Osteoblast (primary cell): ENCODE data around the genes ARL5A and KCNJ3.

GRCh38 chr2:151827849-151829049 lies at the start of gene ARL5A:
ARL5A (minus strand) TSS chr2:151828421.
- CAGE, long polyA plus RNA: no peak
- RRBS: 3% methylated on average over 12 of the region's 93 CpGs

DNA sequence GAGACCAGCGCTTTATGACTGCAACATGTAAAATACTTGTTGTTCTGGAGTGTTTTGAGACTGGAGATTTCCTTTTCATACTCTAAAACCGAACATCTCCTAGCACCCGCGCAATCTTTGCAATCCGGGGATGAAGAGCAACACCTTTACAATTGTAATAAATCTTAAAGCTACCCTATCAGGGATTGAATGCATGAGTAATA lies 744 bp downstream of the STAM2 start:
- CAGE, long polyA plus RNA: no peak
- RRBS: no CpG with 5 or more reads among the region's 5 CpGs

- CAGE, long polyA plus RNA: no peak
- RRBS: no CpG with 5 or more reads among the region's 2 CpGs
Measured at GRCh38 chr2:152342616-152343026, 7.6 kb downstream of the FMNL2 start.

- CAGE, long polyA plus RNA: no peak
- RRBS: no CpG with 5 or more reads among the region's 2 CpGs
Measured at GRCh38 chr2:152390891-152391458, 56.0 kb downstream of the FMNL2 start.

DNA sequence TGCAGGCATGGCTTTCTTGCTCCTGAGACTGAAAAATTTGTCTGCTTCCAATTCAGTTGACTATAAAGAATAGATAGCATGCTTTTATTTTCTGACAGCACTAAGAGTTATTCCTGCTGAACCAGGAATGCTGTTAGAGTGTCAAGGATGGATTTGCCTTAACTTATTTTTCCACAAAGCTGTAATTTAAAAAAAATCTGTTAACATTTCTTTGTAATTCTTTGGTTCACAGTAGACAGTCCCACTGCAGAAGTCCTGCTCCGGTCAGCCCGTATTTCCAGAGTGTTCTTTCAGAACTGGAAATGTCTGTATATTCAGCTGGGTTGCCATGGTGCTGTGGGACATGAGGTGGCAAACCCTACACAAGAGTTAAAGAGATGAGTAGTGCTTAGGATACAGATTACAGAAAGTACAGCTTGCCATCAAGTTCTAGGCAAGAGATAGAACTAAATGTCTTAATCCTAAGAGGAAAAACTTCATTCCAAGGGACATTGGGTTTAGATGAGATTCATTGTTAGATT lies 60.0 kb downstream of the FMNL2 start:
- CAGE, long polyA plus RNA: no peak
- RRBS: no CpG with 5 or more reads among the region's 2 CpGs

GRCh38 chr2:152594796-152595309 lies 122.4 kb downstream of the PRPF40A start:
- CAGE, long polyA plus RNA: no peak
- RRBS: no CpG with 5 or more reads among the region's 4 CpGs

DNA sequence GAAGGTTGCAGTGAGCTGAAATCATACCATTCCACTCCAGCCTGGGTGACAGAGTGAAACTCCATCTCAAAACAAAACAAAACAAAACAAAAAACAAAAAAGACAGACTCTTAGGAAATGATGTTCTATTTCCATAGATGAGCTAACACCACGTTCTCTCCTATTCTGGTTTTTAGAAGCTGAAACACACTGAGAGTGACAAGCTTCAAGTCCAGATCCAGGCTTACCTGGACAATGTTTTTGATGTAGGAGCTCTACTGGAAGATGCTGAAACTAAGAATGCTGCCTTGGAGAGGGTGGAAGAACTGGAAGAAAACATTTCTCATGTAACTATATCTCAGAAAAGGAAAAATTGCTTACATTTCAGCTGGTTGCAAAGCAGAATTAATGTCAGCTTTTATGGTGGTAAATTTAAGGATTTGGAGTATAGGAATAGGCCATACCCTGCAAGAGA lies 102.6 kb downstream of the PRPF40A start:
- CAGE, long polyA plus RNA: no peak
- RRBS: no CpG with 5 or more reads among the region's 1 CpG

GRCh38 chr2:152676034-152676857 lies 41.0 kb downstream of the PRPF40A start:
- CAGE, long polyA plus RNA: no peak
- RRBS: no CpG with 5 or more reads among the region's 6 CpGs

DNA sequence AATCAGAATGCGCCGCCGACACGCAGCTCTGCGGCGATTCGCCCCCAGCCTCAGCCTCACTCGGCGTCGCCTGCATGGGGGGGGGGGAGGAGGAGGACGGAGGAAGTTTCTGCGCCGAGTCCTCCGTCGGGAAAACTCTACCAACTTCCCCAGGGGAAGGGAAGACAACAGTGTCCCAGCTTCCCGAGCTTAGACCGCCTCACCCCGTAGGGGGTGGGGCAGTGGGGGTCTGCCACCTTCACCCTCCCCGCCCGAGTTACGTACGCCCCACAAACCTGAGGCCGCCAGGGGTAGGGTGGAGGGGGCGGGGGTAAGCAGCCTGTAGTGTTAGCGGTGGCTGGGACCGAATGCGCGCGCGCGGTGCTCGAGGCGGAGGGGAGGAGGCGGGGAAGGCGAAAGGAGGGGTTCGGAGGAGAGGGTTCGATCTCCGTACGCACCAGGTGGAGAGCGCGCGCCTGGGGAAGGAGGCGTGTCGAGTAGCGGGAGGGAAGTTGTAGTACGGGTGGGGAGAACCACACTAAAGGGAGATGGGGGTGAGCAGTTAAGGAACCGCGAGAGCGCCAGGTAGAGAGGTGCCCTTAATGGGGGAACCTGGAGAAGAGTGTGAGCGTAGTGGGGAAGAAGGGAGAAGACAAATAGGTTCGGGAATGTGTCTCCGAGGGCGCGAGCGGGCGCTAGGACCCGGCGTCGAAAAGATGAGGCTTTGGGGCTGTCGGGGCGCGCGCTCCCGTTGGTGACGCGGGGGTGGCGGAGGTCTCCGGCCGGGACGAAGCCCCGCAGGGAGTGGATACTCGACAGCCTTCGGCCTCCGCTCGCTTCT lies 505 bp upstream of the PRPF40A start:
- CAGE, long polyA plus RNA: start-site peak on the minus strand centred at position 399 of the sequence, 242 bp wide, 97 and 90 reads in 2 replicates
- RRBS: under 1% methylated on average over 14 of the region's 75 CpGs

DNA sequence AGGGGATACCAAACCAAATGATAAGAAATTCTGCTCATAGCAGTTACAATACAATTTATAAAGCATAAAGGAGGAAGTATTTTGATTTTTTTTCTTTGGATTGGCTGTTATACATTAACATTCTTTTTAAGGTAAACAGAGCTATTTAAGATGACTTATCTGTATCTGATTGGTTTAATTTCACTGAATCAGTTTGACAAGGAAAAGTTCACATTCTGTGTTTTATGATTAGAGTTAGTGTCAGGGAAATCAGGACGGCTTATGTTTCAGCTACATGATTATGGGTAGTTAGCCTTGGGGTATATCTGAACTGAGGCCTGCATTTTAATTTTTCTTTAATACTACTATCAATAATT lies 360.9 kb downstream of the ARL6IP6 start:
- CAGE, long polyA plus RNA: no peak
- RRBS: no CpG with 5 or more reads among the region's 1 CpG

GRCh38 chr2:153686039-153686355 lies 185.7 kb upstream of the GALNT13 start:
- CAGE, long polyA plus RNA: no peak
- RRBS: no CpG with 5 or more reads among the region's 2 CpGs

- CAGE, long polyA plus RNA: no peak
- RRBS: no CpG with 5 or more reads among the region's 5 CpGs
Measured at GRCh38 chr2:154698466-154698631, 146 bp upstream of the KCNJ3 start.

DNA sequence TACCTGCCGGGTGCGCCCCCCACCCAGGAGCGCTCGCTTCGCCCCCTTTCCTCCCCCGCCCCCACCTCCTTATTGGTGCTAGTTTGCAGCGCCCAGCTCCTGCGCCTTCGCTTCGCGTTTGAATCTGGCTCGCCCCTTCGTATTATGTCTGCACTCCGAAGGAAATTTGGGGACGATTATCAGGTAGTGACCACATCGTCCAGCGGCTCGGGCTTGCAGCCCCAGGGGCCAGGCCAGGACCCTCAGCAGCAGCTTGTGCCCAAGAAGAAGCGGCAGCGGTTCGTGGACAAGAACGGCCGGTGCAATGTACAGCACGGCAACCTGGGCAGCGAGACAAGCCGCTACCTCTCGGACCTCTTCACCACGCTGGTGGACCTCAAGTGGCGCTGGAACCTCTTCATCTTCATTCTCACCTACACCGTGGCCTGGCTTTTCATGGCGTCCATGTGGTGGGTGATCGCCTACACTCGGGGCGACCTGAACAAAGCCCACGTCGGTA lies at the start of gene KCNJ3:
Gene KCNJ3, plus strand, starts transcription at position 64 of the 499 bp plus-strand sequence.
- CAGE, long polyA plus RNA: no peak
- RRBS: no CpG with 5 or more reads among the region's 36 CpGs

DNA sequence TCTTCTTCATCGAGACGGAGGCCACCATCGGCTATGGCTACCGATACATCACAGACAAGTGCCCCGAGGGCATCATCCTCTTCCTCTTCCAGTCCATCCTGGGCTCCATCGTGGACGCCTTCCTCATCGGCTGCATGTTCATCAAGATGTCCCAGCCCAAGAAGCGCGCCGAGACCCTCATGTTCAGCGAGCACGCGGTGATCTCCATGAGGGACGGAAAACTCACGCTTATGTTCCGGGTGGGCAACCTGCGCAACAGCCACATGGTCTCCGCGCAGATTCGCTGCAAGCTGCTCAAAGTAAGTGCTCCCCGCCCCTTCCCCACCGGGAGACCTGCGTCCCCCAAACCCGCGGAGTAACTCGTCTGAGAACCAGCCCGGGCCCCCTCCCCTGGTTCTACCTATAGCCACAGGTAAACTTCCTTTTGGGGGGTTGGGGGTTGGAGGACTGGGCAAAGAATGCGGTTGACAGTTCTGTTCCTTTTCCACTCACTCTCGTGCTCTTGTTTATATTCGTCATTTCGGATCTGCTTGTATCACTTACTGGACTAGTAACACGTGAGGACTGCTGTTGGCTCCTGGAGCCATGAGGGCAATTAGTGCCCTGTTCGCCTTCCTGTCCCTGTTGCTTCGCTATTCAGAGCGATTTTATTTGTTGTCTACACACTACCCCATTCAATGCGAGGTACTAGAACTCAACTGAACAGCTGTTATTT lies 841 bp downstream of the KCNJ3 start:
- CAGE, long polyA plus RNA: no peak
- RRBS: 9% methylated on average over 9 of the region's 37 CpGs

DNA sequence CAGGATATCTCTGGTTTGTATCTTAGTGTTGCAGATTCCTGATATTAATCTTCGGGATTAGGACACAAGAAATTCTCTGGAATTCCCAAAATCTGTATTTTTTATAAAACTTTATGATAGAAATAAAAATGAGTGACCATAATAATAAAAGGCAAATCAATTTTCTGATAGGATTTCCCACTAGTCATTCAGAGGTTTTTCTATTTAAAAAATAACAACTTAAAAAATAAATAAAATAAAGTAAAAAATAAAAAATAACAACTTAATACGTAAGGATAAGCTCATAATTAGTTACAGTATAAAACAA lies 158.9 kb downstream of the NR4A2 start:
- CAGE, long polyA plus RNA: no peak
- RRBS: no CpG with 5 or more reads among the region's 2 CpGs

DNA sequence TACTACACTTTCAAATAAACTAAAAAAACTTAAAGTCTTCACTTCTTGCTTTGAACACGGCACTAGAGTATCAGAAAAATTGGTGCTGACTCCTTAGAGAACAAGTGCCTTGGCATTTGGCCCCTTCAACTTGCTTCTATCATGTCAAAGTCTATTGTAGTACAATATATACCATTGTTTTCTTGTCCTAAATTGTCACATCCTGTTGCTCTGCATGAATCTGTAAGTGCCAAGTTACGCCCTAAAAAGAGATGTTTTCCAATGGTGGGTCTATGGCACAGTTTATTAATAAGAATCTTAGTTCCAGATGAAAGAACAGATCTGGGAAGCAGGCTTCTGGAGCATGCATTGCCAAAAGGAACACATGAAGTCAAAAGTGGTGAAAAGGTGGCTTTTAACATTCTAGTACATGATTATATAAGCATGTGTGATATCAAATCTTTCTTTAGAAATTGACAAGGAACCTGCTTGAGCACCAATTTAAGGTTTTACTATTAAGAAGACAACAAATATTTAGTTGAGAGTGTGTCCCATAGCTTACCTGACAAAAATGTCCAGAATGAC lies 147.7 kb downstream of the NR4A2 start:
- CAGE, long polyA plus RNA: no peak
- RRBS: no CpG with 5 or more reads among the region's 2 CpGs

- CAGE, long polyA plus RNA: no peak
- RRBS: no CpG with 5 or more reads among the region's 33 CpGs
Measured at GRCh38 chr2:156254271-156255100, 78.0 kb downstream of the NR4A2 start.

DNA sequence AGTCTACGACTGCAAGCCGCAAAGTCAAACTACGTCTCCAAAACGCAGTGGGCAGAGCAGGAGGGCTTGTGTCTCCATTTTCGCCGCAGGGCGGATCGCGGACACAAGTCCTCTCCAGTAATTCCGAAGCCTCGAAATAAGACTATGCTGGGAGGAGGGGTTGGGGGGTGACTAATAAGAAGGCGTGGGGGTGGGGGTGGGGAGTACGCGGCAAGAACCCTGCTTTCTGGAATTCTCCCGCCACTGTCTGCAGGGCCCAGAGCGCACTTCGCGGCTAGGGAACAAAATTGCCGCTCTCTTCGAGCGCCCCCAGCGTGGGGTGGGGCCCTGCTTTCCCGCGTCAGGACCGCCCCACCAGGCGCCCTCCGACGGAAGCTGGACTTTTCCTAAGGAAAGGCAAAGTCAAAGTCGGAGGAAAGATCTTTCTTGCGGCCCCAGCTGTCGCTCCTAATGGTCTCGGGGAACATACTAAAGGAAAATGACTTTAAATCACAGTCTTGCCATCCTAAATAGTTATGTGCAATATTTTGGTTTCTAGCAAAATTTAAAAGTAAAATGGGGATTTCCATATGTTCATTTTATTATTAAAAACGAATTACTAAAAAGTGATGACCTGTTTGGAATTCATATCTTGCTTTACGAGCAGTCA lies 11.9 kb downstream of the NR4A2 start:
- CAGE, long polyA plus RNA: no peak
- RRBS: no CpG with 5 or more reads among the region's 34 CpGs

GRCh38 chr2:156333446-156333740 lies 872 bp upstream of the NR4A2 start:
- CAGE, long polyA plus RNA: no peak
- RRBS: no CpG with 5 or more reads among the region's 15 CpGs

GRCh38 chr2:156342817-156343247 lies 10.3 kb upstream of the NR4A2 start:
- CAGE, long polyA plus RNA: no peak
- RRBS: no CpG with 5 or more reads among the region's 16 CpGs